ENCODE measurements around the genes LIX1L, TXNIP and NBPF12.

DNA sequence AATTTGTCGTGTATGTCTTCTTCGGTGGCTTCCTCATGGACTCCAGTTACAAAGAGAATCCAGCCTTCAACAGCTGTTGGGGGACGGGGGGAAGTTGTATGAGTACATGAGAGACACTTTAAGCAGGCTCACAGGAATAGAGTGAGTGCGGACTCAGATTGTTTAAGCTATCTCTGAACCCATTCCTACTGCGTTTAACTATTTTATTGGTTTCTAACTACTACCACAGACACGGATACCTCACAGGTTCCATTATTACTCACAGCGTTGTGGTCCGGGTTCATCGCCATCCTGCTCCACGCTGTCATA, 784 bp downstream of the RBM8A start:
- RAMPAGE, long total RNA: no peak
- RRBS: no CpG with 5 or more reads among the region's 10 CpGs

DNA sequence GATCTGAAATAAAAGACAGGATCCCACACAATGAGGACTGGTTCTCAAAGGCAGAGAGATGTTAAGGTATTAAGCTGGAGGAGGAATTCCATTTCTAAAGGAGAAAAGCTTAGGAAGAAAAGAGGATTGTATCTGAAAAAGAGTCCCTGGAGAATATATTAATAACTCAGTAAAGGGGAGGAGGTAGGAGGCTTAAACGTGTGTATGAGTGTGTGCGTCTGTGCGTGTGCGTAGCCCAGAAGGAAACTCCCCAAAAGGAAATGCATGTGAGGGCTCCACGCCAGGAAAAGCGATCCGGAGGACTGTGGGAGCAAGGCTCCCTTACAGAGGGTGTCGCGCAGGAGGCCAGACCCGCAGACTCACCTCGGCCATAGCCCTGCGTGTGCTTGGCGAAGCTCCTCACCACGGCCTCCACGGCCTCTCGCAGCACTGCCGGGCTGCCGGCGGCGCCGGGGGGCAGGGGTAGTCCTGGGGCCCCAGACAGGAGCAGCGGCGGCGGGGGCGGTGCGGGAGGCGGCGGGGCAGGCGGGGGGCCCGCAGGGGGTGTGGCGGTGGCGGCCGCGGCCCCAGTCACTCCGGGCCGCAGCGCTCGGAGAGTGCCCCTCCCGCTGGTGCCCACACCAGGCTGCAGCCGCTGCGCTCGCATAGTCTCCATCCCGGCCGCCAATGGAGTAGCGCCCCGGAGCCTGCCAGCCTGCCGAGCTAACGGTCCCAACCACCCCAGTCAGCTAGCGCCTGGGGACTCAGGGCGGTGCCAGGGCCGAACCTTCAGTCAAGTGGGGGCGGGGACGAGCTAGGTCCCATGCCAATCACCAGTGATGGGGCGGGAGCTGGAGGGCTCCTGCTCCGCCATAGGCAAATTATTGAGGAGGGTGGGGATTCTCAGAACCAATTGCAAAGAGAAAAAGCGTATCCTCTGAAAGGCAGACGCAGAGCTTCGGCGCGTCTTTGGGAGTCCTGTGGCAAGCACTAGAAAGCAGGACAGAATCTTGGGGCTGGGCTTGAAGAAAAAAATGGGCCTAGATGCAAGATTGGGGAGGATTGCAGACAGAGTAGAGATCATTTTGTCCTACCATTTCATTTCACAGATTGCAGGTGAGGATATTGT, at the start of gene LIX1L:
LIX1L (minus strand) TSS at position 745 of the 1,108 bp plus-strand sequence.
- RAMPAGE, long total RNA: no peak
- RRBS: 1% methylated on average over 9 of the region's 60 CpGs

GRCh38 chr1:145978522-145979222, 14.2 kb downstream of the POLR3GL start:
- RAMPAGE, long total RNA: no peak
- RRBS: no CpG with 5 or more reads among the region's 4 CpGs

DNA sequence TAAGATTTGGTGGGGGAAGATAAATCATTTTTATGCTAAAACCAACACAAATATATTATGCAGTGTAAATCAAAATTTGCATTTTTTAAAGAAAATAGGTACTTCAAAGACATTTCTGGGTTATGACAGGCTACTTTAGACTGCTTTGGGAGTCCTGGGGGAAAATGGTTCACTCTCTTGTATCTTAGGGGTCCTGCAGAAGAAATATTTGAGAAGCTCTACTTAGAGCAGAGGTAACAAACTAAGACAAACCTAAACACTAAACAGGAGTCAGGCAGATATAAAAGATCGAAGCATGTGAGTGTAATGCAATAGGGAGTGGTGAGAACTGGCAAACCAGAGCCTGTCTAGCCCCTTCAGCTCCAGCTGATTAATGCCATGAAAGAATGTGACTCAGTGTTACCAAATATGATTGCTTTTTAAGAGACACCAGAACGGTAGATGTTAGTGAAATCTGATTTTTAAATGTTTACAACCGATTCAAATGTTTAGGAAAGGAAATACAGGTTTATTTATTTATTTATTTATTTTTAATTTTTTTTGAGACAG, 12.5 kb downstream of the TXNIP start:
- RAMPAGE, long total RNA: no peak
- RRBS: no CpG with 5 or more reads among the region's 3 CpGs

DNA sequence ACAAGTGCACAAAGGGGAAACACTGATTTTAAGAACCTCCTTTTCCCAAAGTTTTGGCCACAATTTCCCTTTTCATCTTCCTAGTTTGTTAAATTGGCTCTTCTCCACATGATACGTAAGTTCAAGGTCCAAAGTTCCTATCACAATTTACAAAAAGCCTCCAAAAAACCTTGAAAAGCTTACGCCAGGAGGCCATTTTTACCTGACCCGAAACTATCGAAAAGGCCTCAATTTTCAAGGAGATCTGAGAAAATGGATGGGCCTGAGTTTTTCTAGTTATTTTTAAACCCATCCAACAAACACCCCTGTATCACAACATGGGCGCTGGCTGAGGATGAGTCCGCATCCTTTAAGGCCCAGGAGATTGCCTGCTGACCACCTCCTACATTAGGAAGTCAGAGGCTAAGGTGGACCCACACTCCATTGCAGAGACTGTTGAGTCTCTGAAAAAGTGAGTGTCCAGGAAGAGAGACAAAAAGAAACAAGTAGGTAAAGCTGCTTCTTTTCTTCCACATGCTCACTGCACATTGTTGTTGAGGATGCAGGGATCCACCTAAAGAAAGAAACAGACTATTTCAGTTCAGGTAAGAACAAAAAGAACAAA, 2.9 kb downstream of the TXNIP start:
- RAMPAGE, long total RNA: no peak
- RRBS: no CpG with 5 or more reads among the region's 6 CpGs

DNA sequence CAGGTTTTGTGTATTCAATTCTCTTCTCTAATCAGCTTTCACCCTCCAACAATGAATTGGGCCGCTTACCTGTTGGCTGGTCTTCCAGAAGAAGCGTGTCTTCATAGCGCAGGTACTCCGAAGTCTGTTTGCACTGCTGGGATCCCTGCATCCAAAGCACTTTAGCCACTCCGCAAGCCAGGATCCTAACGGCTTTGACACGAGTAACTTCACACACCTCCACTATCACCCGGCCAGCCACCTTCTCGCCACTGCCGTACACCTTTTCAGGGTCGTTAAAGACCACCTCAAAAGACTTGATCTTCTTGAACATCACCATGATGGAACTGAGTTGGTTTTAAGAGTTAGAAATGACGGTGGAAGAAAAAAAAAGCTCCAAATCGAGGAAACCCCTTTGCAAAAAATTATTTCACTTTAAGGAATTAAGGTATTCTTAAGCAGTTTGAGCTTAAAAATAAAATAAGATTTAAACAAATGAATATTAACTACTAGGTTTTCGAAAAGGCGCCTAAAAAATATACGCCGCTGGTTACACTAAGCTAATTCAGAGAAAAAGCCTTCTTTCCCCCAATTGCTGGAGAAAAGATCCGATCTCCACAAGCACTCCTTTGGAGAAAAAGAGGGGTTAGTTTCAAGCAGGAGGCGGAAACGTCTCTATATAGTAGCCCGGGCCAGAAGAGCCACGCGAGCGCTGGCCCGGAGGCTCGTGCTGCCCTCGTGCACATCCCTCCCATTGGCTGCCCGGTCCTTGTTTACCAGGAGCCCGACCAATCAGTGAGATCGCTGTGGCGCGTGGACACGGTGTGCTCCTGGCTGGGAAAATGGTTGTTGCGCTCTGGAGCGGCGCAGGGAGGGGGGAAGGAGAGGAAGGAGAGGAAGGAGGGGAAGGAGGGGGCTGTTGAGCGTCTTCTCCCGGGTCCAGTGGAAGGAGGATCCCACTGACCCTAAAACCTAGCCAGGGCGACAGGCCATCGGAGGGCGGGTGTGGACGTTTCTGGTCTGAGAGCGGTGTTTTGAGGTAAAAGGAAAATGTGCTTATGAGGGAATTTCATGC, at the start of gene TXNIP:
TXNIP (minus strand) TSS at position 632 of the 1,054 bp plus-strand sequence.
- RAMPAGE, long total RNA: no peak
- RRBS: 1% methylated on average over 4 of the region's 43 CpGs

- RAMPAGE, long total RNA: no peak
- RRBS: no CpG with 5 or more reads among the region's 19 CpGs
Observed at GRCh38 chr1:146036933-146037590, 15.5 kb upstream of the HJV start.

GRCh38 chr1:146443841-146444347, 99.3 kb upstream of the PPIAL4H start:
- RAMPAGE, long total RNA: no peak
- RRBS: no CpG with 5 or more reads among the region's 27 CpGs

- RAMPAGE, long total RNA: no peak
- RRBS: no CpG with 5 or more reads among the region's 66 CpGs
Observed at GRCh38 chr1:146937943-146938912, at the start of gene NBPF12. Gene NBPF12, plus strand, starts transcription at chr1:146938324.

DNA sequence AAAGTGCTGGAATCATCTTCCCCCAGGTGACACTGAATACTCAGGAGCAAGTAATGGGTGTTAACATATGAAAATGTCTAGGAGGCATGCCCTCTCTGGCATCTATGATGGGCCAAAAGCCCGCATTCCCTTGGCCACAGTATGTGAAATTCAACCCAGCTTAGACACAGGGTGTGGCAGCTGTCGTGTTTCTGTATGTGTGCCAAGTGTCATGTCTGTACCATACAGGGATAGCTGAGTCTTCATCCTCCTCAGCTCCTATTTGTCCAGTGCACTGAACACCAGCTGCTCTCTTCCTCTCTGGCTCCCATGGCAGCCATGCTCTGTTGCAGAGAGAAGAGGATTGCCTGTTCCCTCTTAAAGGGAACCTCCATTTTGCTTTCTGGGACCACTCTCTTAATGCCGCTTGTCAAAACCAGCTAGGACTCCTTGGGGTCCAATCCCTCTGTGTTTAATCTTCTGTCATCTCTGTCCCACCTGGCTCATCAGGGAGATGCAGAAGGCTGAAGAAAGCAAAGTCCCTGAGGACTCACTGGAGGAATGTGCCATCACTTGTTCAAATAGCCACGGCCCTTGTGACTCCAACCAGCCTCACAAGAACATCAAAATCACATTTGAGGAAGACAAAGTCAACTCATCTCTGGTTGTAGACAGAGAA, 32.7 kb downstream of the NBPF12 start:
- RAMPAGE, long total RNA: no peak
- RRBS: no CpG with 5 or more reads among the region's 4 CpGs

GRCh38 chr1:147269779-147270091, 27.3 kb downstream of the CHD1L start:
- RAMPAGE, long total RNA: no peak
- RRBS: no CpG with 5 or more reads among the region's 1 CpG

GRCh38 chr1:147670814-147671069, 418 bp upstream of the ACP6 start:
- RAMPAGE, long total RNA: no peak
- RRBS: no CpG with 5 or more reads among the region's 3 CpGs

DNA sequence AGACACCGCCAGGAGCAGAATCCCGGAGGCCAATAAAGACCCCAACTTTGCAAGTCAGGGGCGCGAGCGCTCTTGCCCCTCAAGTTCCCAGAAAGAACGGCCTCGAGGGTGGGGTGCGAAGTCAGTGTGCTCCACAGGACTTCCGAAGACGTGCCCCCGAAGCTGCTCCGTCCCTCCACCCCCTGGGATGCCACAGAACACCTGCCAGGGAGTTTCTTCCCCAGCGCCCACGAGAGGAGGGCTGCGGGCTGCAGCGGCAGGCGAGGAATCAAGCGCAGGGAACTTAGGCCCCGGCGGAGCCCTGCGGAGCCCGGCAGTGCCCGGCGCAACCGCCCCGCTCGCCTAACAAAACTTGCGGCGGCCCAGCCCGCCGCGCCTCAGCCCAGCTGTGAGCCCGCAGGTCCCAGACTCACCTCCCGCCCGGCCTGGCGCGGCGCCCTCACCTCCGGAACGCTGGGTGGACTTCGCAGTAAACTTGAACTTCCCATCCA, 729 bp downstream of the NBPF11 start:
- RAMPAGE, long total RNA: no peak
- RRBS: no CpG with 5 or more reads among the region's 41 CpGs

DNA sequence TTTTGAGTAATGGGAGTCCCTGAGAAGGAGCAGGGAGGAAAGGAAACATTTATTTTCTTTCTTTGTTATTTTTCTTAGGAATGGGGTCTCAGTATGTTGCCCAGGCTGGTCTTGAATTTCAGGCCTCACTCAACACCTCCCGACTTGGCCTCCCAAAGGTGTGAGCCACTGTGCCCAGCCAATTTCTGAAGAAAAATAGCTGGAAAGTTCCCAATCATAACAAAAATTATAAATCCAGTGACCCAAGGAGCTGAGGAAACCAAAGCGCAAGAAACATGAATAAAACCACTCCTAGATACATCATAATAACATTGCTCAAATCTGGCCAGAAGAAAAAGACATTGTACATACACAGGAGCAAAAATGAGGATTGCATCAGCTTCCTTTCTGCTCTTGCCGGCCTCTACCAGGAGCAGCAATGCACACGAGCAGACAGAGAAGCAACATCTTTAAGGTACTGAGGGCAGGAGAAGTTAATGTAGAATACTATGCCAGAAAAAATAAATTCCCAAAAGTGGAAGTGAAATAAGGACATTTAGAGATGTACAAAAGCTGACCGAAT, 126.9 kb upstream of the NBPF11 start:
- RAMPAGE, long total RNA: no peak
- RRBS: no CpG with 5 or more reads among the region's 5 CpGs

DNA sequence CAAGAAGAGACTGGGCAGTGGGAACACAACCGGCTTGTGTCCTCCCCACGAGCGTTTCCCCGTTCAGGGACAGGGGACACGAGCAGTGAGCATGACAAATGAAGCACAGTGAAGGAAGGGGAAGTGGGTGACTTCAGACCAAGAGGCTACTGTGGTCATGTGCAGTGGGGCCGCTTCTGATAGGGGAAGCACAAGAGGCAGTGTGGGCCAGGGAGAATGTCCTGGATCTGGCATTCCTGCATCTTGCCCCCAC, 155.5 kb upstream of the NBPF11 start:
- RAMPAGE, long total RNA: no peak
- RRBS: no CpG with 5 or more reads among the region's 6 CpGs

- RAMPAGE, long total RNA: no peak
- RRBS: no CpG with 5 or more reads among the region's 2 CpGs
Observed at GRCh38 chr1:148355928-148356285, 127.2 kb downstream of the PPIAL4G start.

DNA sequence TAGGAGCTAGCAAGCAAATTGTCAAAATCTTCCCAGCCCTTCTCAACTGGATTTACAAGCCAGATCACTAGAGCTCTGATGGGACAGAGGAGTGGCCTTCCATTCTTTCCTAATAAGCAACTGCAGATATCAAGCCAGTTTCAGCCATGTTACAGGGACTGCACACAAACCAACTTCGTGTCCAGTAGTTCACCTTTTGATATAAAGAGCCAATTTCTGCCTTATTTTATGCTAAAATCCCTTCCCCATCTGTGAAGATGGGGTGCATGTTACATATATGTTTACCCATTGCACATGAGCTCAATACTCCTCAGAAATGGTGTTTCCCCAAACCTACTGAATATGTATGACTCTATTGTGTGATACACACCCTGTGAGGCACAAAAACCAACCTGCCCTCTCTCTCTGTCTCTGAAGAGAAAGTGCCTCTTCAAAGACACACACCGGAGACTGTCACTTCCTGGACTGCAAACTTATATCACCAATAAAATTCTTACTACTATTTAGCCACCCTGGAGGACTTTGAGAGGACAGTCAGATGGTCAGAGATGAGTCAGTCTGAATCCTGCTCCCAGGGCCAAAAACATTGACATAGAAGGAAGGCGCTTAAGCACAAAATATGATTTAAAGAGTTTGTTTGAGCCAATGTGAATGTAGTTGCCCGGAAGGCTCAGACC, 110.5 kb downstream of the PPIAL4G start:
- RAMPAGE, long total RNA: no peak
- RRBS: no CpG with 5 or more reads among the region's 4 CpGs

DNA sequence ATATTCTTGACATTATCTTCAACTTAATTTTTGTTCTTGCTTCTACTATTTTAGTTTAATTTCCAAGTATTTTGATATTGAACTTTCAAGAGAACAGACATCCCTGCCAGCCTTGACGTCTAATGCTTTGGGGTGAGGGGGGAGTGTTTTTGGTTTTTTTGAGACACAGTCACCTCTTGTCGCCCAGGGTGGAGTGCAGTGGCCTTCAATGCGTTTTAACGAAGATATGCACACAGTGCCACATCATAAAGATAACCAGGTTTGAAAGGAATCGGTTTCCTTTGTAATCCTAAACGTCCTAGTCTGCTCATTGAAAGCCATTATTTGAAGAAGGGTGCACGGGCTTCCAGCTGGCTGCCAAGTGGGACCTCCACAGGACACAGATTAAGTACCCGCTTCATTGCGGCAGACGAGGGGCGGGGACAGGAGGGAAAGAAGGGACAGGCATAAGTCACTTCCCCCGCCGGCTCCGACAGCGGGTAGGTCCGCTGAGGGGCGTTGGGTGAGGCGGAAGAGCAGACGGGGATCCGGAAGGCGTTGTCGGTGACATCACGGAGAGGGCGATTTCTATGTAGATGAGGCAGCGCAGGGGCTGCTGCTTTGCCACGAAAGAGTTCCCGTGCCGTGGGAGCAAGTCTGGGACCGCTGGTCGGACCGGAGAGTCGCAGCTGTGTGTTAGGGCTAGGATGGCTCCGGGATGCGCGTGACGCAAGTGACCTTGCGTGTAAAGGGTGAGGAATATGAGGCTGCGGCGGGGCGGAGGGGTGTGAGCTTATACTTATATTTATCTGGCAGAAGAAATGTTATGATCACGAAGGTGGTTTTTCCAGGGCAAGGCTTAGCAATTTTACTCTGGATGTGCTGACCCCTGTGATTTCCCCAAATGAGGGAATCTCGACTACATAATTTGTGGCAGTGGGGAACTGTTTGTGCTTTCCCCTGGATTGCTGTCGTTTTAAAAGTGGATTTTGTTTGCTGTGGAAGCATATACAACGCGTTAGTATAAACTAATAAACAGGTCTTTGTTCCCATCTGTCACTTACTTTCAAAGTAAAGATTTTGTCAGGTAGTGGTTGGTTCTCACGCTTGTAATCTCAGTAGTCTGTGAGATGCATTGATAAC, 80.8 kb downstream of the PPIAL4G start:
- RAMPAGE, long total RNA: no peak
- RRBS: no CpG with 5 or more reads among the region's 46 CpGs

DNA sequence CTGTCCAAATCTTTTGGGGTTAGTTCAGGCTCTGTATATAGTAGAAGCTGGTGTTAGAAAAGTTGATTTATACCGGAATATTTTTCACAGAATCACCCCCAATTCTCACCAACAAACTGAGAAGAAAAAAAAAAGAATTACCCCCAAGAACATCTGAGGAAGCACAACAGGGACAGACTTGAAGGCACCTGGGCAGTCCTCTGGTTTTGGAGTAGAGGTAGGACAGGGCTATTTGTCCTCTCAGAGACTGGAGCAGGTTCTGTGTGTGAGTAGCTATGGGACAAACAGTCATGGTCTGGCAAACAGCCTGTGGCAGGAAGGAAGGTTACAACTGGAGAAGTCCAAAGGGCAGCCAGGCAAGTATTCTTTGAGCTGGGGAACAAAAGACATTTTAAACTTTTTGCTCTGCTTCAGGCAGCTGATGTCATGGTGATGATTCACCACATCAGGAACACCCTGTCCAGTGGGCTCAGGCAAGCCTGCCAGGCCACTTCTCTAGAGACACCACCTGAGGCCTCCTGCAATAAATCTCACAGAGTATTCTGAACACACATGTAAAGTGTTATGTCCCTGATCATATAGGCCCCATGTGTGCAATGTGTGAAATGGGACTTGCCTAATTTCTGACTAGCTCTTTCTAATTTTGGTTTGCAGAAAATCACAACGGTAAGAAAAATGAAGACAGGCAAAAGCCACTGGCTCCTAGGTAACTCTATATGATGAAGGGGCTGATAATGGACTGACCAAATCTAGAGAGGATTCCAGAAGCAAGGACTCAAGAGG, 58.9 kb downstream of the PPIAL4G start:
- RAMPAGE, long total RNA: no peak
- RRBS: no CpG with 5 or more reads among the region's 2 CpGs

GRCh38 chr1:148433234-148433567, 49.9 kb downstream of the PPIAL4G start:
- RAMPAGE, long total RNA: no peak
- RRBS: no CpG with 5 or more reads among the region's 1 CpG

All from epithelial cell of proximal tubule (primary cell).